Gallbladder (tissue), 1 donor: ENCODE data around the gene NBEAL2.

DNA sequence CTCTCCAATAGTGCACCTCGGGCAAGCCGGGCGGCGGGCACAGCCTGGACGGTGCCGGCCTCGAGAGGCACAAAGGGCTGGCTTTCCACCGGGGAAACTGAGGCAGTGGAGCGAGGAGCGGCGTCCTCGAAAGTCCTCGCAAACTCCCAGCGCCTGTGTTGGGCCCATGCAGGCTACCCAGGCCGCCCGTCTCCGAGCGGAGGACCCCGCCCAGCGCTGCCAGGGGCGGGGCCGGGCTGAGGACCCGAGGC lies 1.0 kb upstream of the LIMD1 start:
- PRO-cap: bidirectional peak, plus-strand start outside the sequence, minus-strand start at position 194 of the sequence

DNA sequence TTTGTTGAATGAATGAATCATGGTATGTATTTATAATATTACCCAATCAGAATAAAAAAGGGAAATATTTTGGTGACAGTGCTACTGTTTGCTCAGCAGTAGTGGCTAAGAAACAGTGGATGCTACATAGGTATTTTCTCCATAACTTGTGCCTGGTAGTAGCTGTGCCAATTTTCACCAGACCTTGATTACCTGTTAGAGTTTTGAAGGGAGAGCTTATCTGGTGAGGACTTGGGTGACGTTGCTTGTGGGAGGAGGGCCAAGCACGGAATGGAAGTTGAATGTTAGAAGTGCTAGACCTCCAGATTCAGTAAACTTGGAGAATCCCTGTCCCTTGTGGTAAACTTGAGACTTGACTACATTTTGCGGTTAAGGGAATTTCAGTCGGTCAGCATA lies 14.4 kb downstream of the LIMD1 start:
- PRO-cap: no peak

GRCh38 chr3:45964770-45965271 lies 21.6 kb downstream of the CXCR6 start:
- PRO-cap: no peak

DNA sequence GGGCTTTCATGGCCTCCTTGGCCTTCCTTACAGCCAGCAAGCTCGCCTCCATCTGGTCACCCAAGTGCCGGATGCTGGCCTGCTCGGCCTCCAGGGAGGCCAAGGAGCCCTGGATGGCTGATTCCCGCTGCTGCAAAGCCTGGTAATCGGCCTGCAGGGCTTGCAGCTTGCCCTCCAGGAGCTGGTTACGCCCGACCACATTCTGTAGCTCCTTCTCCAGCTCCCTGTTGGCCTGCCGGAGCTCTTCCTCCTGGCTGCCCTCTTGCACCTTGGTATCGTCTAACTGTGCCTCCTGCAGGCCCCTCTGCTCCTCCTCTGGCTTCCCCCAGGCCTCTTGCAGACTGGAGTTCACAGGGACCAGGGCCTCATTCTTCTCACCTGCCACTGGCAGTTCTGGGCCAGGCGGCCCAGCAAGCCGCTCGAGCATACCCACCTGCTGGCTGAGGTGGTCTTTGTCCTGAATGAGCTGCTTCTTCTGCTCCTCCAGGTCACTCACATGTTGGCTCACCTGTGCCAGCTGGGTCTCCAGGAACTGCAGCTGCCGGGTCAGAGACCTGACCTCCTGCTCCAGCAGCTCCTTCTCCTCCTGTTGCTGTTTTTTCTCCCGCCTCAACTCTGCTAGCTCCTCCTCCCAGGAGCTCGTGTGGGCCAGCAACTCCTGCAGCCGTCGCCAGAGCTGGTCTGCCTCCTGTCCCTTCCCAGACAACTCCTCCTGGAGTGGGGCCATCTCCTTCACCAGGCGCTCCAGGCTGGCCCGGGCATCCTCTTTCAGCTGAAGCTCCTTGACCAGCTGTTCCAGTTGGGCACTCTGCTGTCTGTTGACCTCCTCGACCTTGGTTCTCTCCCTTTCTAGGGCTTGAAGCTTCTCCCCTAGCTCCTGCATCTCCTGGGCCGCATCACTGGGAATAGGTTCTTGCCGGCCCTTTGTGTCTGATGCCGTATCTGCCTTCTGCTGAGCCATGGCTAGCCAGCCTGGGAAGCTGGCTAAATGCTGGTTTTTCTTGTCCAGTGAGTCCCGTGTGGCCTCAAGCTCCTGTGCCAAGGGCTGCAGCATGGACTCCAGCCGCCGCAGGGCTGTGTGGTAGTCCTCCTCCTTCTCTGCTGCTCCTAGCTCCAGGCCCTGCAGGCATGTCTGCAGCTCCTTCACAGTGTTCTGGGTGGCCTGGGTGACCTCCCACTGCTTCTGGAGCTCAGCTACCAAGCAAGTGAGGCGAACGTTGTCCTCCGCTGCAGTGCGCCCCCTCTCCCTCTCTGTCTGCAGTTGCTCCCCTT lies 24.4 kb downstream of the CXCR6 start:
- PRO-cap: no peak

DNA sequence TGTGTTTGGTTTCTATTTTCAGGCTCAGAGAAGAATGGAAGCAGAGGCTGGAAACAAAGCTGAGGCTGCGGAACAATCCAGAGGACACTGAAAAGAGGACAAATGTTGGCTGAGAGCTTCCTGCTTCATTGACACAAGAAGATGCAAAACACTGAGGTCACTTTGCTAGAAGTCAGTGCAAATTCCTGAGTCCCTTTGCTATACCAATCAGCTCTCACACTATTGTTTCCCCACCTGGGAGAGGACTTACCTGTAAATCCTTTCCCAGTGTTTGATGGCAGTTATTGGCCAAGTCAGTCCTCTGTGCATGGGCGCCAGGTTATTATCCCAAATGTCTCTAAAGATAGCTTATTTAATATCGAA lies 12.8 kb downstream of the FAM240A start:
- PRO-cap: no peak

- PRO-cap: no peak
Measured at GRCh38 chr3:46713872-46714464, 3.7 kb downstream of the PRSS50 start.

- PRO-cap: no peak
Measured at GRCh38 chr3:46833605-46834393, 29.4 kb downstream of the MYL3 start.

DNA sequence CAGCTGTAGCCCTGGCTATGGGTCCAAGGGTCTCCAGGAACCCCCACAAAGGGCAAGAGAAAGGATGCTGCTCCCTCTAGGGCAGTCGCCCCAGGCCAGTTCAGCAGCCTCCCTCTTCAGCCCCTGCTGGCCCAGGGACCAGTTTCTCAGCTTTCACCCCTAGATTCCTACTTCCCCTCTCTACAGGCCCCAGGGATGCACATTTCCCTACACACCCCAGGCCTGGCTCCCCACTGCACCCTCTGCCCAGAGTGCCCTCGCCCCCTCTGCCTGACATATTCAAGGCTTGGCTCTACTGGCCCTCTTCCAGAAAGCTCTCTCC lies 990 bp upstream of the MYL3 start:
- PRO-cap: no peak

DNA sequence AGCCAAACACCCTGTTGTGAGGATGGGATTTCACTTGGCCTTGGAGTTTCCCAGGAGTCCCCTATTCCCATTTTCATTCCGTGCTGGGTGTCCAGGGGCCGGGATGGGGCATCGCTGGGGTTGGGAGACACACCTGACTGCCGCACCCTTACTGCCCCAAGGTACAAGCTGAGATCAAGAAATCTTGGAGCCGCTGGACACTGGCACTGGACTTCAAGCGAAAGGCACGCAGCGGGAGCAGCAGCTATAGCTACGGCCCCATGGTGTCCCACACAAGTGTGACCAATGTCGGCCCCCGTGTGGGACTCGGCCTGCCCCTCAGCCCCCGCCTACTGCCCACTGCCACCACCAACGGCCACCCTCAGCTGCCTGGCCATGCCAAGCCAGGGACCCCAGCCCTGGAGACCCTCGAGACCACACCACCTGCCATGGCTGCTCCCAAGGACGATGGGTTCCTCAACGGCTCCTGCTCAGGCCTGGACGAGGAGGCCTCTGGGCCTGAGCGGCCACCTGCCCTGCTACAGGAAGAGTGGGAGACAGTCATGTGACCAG lies 25.7 kb downstream of the PTH1R start:
- PRO-cap: no peak

DNA sequence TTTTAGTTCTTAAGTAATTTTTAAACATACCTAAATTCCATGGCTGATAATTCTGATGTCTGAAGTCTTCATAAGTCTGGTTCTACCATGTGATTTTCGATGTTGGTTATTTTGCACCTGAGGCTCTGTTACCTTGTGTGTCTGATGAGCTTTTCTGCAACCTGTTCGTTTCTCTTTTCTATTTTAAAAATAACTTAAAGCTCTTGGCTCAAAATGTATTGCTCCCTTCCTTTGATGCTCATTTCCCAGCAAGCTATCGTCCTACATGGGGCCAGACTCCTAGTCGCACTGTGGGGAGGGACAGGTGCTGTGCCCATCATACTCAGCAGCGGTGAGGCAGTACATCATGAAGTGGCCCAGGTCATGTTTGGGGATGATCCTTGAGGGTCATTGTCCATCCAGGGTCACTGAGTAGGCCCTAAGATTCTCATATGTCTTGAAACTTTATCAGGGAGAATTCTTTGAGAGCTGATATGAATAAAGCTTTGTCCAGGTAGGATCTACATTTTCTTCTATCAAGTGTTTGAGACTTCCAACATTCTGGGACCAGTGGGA lies 41.1 kb downstream of the PTH1R start:
- PRO-cap: no peak

DNA sequence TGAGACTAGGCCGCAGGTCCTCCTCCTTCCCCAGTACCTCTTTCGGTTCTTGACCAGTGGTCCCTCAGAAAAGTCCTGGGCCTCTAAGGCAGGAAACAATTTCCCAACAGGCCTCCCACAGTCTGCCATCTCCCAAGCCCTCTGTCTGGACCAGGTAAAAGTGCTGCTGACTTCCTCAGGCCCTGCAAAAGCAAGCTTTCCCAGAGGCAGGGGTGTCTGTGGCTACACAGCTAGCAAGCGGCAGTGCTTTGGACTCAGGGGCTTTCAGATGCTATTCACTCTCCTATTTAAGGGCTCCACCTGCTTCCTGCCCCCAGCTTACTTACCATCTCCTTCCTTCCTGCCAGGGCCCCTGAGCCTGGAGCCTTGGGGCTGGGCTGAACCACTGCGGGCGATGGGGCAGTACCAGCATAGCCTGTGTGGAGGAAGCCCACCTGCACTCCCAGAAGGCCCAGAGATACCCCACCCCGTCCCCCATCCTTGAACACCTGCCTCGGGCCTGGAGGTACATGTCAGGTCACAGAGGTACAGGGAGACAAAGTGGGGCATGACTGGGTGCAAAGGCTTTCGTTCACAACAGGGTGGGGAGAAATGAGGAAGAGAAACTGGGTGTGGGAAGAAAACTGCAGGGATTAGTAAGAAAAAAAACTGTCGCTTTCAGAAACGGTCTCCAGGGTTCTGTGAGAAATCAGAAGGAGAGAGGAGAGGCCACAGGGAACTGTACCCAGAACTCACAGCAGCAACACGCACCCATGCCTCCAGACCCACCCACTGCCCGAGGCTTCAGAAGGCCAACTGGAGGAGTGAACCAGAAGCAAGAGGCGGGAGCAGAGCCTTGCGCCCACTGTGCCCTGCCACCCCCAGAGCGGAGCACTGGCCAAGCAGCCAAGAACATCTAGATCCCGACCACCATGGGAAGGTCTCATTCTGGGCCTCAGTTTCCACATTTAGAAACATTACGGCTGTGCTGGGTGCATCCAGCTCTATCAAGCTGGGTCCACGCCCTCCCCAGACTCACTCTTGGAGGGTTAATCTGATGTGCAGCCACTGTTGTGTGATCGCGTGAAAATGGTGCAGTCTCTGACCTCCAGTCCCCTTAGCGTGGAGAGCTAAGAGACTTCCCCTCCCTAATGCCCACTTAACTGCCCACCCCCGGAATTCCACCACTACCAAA lies 49.4 kb downstream of the CCDC12 start:
- PRO-cap: unidirectional peak, plus-strand start at position 691 of the sequence

DNA sequence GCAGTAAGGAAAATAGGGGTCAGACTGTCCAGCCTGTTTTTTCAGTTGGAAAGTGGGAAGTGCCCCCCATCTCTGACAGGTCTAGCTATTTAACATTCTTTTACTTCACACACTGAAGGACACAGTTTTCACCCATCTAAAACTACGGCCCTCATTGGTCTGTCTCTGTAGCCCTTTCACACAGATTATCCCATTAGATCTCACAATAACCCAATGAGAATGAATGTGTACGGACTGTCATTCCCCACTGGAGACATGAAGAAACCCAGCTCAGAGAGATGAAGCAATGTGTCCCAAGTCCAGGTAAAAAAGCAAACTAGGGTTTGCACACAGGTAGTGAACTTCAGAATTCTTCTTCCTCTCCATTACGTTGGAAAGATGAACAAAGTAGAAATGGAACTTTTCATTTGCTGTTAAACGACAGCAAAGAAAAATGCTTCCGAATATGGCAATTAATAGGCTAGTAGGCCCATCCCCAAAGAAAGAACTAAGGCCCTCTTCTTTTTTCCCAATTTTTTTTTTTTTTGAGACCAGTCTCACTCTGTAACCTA lies 1.8 kb downstream of the CCDC12 start:
- PRO-cap: no peak

DNA sequence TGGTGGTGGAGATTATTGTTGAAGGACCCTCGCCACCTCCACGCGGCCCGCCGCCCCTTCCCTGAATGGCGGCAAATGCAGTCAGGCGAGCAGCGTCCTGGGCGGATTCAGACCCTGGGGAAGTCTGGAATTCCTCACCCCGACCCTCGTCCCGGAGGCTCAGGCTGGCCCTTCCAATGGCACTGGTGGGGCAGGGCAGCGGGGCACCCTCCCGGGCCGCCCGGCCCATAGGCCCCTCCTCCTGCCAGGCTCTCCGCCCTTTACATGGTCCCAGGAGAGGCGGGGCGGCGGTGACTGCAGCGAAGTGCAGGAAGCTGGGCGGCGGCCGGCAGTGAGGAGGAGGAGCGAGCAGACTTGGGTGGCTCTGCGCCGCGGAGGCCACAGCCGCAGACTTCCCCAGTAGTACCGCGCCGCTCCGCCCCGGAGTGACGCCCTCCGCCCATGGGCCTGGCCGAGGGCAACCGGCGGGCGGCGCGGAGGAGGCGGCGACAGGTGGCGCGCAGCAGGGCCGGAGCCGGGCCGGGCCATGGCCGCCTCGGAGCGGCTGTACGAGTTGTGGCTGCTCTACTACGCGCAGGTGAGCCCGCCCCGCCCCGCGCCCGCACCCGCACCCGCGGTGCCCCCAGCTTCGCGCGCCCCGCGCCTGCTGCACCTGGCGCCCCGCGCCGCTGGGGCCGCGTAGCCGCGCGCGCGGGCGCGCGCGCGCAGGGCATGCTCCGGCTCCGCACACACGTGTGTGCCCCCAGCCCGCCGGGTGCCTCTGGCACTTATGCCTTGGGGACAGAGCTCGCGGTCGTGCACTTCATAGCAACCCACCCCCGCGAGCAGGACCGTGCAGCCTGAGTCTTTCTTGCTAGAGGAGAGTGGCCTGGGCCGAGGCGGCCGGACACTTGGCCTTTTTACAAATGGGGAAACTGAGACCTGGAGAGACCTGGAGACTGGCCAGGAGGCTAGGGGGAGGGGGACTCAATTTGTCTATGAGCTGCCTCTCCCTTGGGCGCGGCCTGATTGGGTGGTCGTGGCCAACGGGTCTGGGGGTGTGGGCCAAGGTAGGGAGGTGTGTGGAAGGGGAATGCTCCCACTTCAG lies at the start of gene NBEAL2:
TSS of gene NBEAL2 (plus strand) at position 331 of the 1,087 bp plus-strand sequence.
- PRO-cap: bidirectional peak, plus-strand start at position 331 of the sequence, minus-strand start at position 178 of the sequence; bidirectional peak, plus-strand start at position 770 of the sequence, minus-strand start at position 670 of the sequence

DNA sequence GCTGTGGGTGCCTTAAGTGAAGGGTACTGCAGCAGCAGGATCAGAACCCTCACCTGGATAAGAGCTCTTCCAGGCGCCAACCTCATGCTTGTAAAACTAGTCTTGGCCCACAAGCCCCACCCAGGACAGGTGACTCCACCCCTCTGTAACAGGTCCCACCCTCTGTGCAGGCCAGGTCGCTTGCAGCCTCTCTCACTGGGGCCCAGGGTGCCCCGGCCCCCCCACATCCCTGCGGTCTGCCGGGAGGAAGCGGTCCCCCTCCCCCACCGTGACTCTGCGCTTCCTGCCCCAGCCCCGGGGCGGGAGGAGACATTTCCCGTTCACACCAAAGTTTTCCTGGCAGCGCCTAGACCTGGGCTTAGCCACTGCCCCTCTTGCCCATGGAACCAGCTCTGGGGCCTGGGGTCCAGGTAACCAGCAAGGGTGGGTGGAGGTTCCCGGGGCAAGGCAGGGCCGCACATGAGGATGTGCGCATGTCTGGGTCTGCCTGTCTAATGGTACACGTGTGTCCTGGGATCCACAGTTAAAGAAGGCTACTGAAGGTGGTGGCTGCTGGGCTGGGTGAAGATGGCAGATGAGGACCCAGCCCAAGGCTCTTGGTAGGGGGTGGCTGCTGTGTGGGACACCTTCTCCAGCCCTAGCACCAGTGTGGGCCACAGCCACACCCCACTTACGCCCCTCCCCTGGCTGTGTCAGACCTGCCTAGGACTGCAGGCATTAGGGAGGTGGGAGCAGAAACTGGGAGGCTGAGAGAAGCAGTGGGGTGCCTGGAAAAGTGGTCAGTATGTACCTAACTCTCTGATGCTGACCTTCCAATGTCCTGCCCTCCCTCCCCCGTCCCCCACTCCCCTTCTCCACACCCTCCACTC lies 8.4 kb downstream of the NBEAL2 start:
- PRO-cap: no peak

DNA sequence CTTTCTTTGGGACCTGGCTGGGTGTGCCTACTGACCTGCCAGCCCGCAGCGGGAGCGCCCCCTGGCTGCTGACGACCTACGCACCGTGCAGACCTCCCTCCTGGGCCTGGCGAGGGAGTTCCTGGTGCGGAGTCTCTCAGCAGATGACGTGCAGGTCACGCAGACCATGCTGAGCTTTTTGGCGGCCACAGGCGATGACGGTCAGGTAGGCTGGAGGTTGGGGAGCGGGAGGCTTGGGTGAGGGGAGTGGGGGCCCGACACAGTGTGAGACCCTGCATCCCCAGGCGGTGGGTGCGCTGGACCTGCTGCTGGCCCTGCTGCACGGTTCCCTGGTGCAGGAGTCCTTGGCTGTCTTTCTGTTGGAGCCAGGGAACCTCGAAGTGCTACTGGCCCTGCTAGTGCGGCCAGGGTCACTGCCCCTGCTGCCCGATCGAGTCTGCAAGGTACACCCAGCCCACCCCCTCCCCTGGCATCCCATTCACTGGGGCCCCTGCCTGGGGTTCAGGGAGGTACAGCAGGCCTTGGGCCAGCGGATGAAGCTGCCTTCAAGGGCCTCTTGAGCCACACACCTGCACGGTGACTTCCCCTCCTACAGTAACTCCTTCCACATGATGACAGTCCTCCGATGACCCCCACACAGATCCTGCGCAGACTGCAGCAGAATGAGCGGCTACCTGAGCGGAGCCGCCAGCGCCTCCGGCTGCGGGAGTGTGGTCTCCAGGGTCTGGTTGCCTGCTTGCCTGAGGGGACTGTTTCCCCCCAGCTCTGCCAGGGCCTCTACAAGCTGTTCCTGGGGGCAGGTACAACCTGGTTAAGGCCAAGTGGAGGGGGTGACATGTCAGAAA lies 19.4 kb downstream of the NBEAL2 start:
- PRO-cap: no peak

DNA sequence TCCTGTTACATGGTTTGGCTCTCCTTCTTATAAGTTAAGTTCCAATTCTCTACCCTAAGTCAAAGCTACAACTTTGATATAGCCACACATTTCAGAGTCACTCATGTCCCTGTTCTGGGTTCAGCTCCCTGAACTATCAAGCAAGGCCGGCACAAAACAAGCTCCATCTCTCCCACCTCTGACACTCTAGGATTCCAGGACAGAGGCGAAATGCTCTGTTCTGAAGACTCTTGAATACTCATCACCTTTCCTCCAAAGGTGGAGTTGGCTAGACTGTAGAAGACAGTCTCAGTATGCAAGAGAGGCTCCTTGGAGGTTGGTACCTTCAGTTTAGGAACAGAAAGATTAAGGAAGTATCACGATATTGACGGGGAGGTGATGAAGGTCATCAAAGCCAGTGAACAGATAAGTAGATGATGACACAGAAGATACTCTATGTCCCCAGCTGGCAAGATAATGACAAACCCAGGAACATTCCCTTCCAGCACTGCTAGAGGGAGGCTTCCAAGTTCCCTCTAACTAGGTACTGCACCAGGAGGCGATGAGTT lies 40.6 kb downstream of the NBEAL2 start:
- PRO-cap: no peak

- PRO-cap: no peak
Measured at GRCh38 chr3:47121180-47122477, 42.3 kb downstream of the SETD2 start.

DNA sequence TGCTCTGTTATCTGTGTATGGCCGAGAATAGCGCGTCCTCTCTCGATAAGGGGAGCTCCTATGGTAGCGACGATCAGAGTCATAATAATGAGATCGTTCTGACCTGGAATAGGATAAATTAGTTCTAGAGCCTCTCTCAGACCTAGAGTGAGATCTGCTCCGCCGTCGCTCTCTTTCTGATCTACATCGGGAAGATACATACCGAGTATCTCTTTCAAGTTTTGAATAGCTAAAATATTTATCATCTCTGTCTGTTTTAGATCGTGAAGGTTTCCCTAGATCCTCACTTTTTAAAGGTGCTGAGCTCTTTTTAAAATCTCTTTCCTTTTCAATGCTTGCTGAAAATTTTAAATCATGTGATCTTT lies 40.7 kb downstream of the SETD2 start:
- PRO-cap: no peak

DNA sequence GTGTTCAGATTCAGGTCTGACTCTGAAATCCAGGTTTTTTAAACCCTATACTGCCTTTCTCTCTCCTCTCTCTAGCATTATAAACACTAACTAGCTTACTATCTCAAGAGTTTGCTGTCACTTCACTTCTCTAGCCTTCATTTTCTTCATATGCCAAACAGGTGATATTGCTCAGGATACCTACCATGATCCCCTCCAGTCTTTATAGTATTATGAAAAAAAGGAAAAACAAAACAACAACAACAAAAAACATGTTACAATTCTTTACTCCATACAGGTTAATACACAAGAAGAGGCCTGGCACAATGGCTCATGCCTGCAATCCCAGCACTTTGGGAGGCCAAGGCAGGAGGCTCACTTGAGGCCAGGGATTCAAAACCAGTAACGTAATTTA lies 2.6 kb downstream of the SETD2 start:
- PRO-cap: no peak

DNA sequence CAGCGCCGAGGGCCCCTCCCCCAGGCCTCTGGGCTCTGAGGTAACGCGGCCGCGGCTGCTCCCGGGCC lies 479 bp upstream of the SETD2 start:
- PRO-cap: no peak